Neural crest cell (in vitro differentiated cells): ENCODE results near the genes CBS, SIK1 and KRTAP10-10.

GRCh38 chr21:42878578-42878728 is 886 bp downstream of the WDR4 start:
- PRO-cap, result no peak

DNA sequence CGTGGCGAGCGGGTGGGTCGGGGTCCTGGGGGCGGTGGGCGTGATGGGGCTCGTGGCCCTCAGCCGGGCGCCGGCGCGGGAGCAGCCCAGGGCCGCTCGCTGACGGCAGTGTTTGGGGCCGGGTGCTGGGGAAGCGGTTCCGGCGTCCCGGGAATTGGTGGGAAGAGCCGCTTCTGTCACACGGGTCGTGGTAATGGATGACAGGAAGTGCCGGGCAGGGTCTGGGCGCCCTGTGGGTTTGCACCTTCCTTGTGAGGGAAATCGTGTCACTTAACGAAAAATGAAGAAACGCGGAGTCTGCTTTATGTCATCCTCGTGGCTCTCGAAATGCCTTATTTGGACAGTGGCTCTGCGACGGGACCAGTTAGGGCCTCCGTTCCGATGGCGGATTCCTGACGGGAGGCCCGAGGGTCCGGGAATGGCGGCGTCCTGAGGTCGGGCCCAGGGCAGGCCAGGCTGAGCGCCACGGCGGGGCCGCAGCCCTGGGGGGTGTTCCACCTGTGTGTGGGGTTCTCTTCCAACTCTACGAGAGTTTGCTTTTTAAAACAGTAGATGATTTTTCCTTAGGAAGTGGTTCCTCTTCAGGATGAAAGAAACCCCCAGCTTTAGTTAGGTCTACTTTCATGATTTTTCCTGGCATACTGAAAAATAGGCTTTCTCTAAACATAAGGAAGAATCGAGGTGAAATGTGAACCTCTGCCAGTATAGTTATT is 1.1 kb downstream of the PKNOX1 start:
- PRO-cap, result no peak

DNA sequence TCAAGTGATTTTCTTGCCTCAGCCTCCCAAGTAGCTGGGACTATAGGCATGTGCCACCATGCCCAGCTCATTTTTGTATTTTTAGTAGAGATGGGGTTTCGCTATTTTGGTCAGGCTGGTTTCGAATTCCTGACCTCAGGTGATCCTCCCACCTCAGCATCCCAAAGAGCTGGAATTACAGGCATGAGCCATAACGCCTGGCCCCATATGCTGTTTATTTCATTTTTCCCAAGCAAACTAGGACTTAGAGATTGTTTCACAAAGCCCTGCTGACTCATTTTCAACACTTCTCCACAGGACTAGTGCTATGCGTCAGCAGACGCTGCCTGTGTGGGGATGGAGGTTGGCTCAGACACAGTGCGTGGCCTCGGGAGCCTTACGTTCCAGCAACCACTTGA is 22.6 kb downstream of the PKNOX1 start:
- PRO-cap, result no peak

DNA sequence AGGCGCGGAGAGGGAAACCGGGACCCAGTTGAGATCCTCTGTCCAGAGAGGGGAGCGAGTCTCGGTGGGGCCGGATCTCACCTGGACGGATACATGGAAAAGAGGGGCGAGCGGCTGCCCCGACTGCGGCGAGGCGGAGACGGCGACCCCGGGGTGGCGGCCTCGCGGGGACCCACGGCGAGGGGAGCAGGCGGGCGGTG is at the start of gene CBS:
TSS of gene CBS (minus strand) at position 147 of the 200 bp plus-strand sequence.
- PRO-cap, result no peak

GRCh38 chr21:43188670-43189282 is 20.0 kb downstream of the CRYAA start:
- PRO-cap, result no peak

DNA sequence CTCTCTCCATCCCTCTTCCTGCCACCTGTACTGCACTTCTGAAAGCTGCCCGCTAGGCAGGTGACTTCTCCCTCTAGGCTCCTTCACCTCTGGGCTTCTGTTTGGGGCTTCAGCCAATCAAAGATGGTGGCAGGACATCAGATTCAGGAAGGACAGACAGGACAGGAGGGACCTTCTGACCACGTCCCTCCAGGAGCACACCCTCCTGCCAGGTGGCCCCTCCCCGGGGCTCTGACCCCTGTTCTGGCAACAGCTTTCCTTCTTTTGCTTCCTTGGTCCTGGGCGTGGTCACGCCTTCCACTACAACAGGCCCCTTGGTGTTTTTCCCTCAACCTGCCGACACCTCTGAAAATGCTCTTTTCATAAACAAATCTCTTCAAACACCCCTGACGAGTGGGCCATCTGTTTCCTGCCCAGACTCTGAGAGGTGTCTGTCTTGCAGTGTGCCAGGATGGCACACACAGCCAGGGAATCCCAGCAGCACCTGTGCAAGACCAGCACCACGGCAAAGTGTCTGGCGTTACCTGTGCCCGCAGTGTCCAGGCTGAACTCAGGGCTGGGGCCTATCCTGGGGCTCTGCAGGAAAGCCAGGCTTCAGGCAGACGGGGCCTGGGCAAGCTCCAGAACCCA is 89.1 kb downstream of the SIK1 start:
- PRO-cap, result no peak

DNA sequence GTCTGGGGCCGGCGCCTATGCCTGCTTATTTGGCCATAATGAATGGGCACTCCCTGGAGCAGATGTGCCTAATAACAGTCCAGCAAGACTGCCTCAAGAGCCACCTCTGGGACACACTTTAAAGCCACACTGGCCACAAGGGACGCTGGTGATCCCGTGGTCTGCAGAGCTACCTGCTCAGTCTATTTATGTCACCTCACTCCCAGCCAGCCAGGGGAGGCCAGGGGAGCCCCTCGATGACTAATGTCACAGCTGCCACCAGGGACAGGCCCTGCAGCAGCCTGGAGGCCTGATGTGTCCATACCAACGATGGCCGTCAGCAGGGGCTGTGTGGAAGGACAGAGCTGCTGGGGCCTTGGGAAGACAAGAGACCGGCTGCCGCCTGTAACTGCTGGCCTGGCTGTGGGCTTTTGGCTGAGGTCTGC is 71.1 kb downstream of the SIK1 start:
- PRO-cap, result unidirectional peak, plus-strand start at position 301 of the sequence

DNA sequence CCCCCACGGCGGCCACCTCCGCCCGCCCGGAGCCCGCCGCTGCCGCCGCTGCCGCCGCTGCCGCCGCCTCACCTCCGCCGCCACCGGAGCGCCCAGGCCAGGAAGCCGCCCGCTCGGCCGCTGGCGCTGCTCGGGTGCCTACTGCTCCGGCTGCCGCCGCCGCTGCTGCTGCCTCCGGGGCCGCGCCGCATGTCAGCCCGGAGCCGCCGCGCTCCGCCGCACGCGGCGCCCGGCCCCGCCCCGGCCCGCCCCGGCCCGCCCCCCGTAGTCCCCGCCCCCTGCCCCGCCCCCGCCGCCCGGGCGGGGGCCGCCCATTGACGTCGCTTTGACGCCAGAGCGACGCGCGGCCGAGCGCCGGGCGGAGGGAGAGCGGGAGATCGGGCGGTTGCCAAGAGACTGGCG is at the start of gene SIK1:
TSS of gene SIK1 (minus strand) at position 194 of the 402 bp plus-strand sequence.
- PRO-cap, result no peak

GRCh38 chr21:43615903-43616139 is 43.5 kb downstream of the HSF2BP start:
- PRO-cap, result no peak

GRCh38 chr21:43718803-43719070 is 192 bp upstream of the PDXK start:
- PRO-cap, result bidirectional peak, plus-strand start at chr21:43719171, minus-strand start at chr21:43718940

DNA sequence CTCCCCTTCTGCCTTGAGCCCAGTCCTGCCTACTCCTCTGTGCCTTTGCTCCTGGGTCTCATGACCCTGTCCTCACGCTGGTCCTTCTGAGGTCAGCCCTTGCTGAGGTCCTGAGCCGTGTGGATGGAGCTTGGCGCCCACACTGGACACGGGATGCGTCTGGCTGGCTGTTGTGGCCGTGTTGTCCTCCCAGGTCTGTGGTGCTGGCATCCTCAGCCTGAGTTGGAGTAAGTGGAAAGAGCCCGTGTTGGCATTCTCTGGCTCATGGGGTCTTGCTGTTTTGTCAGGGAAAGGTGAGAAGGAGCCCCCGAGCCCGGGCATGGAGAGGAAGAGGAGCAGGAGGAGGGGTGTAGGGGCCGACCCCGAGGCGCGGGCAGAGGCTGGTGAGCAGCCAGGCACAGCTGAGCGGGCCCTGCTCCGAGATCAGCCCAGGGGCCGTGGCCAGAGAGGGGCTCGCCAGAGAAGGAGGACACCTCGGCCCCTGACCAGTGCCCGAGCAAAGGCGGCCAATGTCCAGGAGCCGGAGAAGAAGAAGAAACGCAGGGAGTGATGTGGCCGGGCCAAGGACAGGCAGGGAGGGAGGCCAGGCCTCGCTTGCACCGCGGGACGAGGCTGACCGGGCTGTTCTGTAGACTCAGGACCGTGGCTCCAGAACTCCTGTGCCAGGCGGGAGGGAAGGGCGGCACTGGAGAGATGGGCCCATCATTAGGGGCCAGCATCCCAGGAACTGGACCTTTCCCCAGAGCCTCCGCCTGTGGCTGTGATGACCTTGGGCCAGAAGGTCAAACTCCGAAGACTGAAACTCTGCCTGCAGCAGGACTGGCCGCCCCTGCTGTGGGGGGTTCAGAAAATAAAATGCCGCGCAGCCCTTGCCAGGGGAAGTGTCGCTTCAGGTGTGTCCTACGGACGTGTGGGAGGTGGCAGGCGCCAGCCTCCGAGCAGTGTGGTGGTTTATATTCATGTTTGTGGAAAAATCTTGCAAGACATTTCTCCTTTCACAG is 14.1 kb downstream of the RRP1 start:
- PRO-cap, result no peak

- PRO-cap, result no peak
Observed at GRCh38 chr21:43913800-43914188, 48.8 kb downstream of the AGPAT3 start.

- PRO-cap, result no peak
Observed at GRCh38 chr21:43938693-43939471, 73.2 kb upstream of the TRAPPC10 start.

DNA sequence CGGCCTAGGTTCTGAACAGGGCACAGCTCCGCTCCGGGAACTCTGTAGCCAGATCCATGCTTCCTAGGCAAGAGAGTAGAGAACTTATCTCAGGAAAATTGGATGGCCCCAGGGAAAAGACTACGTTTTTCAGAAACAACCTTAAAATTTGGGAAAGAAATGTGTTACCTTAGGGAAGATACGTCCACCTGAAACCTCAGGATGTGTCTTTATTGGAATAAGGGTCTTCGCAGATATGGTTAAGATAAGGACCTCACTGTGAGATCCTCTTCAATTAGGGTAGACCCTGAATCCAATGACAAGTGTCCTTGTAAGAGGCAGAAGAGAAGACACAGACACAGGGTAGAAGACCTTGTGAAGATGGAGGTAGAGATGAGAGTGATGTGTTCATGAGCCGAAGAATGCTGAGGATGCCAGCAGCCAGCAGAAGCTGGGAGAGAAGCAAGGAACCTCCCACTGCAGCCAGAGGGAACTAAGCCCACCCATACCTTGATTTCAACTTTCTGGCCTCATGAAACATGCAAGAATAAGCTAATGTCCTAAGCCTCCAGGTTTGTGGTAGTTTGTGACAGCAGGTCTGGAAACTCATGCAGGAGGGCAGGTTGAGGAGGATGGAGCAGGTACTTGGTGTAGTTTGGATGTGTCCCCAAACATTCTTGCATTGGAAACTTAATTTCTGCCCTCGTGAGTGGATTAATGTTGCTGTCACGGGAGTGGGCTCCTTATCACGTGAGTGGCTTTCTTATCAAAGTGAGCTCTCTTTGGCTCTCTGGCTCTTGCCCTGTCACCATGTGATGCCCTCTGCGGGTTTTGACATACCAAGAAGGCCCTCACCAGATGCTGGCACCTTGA is 22.6 kb downstream of the TRAPPC10 start:
- PRO-cap, result no peak

DNA sequence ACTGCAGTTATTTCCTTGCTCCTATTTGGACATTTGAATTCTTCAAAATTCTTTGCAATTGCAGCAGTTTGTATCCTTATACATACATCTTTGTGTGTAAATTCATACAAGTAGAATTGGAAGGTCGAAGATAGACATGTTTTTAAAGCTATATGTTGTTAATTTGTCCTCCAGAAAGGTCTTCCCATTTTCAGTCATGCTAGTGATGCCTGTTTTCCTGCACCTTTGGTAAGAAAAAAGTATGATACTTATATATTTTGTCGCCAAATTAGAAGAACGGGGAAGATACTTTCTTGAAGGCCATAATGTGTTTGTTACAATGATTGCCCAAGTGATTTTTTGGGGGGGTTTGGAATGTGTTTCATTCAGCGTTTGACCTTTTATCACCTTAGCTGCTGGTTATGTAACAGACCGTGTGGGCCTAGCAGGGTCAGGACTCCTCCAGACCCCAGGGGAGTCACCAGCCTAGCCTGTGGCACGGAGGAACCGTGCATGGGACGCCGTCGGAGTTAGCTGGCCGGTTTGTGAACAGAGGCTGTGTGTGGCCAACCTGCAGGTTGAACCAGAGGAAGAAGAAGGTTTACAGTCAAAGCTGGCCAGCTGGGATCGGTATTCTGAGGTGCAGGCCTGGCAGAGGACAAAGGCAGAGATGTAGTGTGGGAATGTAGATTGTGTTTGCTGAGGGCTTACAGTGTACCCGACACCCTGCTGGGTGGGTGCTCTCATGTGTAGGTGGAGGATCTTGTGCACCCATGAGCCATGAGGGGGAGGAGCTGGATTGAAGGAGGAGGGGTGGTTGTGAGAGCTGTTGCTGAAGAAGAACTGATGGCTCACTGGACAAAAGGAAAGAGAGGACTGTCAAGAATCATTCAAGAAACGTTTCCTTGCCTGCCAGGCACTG is 40.3 kb upstream of the PWP2 start:
- PRO-cap, result no peak

- PRO-cap, result no peak
Observed at GRCh38 chr21:44085302-44086503, 21.5 kb upstream of the PWP2 start.

GRCh38 chr21:44089134-44090210 is 17.7 kb upstream of the PWP2 start:
- PRO-cap, result no peak

- PRO-cap, result no peak
Observed at GRCh38 chr21:44330225-44330411, 9.1 kb downstream of the CFAP410 start.

GRCh38 chr21:44637062-44637407 is at the start of gene KRTAP10-10:
Gene KRTAP10-10 (plus strand): TSS chr21:44637356.
- PRO-cap, result no peak

DNA sequence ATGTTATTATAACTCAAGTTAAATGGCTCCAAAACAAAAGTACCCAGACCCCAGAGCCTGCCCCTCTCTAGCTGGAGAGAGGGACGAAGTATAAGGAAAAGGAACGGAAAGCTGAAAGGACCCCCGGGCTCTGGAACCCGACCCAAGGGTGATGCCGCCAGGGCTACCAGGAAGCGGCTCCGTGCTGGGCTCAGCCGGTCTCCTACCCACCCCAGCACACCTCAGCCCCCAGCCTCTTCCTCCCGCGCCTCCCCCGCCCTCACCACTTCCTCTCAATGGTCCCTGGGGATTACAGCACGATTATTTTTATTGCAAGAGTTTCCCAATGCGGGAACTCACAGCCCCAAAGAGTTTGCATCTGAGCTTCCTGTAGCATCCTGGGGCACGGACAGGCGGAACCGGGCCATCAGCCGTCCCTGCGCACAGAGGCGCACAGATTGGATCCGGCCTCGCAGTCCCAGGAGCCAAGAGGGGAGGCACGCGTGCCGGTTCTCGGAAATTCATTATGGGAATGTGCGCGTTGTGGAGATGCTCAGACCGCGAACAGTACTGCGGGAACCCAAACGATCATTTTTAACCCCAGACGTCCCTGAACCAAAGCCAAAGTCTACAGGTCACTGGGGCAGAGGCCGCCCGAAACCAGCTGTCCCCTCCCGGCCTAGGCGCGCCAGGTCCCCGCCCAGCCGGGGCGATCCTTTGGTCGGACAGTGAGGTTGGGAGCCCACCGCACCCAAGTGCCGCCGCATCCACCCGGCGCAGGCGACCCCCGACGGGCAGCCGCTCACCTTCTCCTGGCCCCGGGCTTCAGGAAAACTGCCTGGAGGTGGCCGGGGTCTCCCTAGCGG is 8.6 kb upstream of the SLX9 start:
- PRO-cap, result no peak